HEK293 (cell line): ENCODE data around the genes CNR2, MYOM3, RHD and MACO1.

DNA sequence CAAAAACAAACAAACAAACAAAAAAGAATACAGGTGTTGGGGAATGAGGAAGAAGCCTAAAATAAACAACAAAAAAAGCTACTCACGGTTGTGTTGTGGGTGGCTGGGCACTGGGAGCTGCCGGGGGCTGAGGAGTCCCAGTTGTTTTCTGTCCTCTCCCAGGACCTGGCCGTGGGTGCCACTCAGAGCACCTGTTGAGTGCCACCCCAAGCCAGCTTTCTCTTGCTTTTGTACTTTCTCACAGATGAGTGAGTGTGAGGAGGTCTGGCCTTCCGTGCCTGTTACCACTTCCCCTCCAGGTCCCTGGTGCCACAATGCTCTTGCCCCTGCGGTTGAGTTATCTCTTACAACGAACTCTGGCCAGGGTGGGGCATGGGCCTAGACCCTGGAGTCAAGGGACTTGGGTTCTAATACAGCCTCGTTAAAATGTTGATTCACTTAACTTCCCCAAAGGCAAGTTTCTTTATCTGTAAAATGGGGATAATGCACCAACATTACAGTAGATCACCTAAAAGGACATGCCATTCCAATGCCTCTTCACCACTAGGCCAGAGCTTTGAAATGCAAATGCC, at the start of gene CNR2:
CNR2 (minus strand) TSS at position 203 of the 572 bp plus-strand sequence.
- PRO-cap, result no peak
- RRBS, 2 experiments, result no CpG with 5 or more reads among the region's 7 CpGs

DNA sequence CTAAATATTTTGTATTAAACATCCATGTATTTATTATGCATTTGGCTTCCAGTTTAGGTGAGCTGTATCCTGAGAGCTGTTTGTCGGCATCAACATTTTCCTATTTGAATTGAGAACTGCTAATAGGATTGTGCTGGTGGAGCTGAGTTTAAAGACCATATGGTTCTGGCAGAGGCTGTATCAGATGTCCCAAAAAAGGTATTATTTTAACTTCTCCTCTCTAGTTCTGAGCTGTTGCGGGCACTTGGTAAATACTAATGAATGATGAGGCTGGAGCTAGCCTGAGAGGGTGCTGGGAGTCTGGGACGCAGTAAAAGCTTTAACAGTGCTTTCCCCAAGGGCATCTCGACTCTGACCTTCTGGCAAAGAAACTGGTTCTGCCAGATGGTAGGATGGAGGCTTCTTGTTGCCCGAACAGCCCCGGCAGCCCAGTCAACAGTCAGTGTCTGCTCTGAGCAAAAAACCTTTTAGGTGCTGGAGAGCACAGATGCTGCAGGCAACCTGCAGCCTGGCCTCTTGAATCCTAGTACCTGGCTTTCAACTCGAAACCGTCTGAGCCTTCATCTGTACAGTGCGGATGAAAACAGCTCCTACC, 2.6 kb upstream of the PNRC2 start:
- PRO-cap, result no peak
- RRBS, 2 experiments, result no CpG with 5 or more reads among the region's 9 CpGs

DNA sequence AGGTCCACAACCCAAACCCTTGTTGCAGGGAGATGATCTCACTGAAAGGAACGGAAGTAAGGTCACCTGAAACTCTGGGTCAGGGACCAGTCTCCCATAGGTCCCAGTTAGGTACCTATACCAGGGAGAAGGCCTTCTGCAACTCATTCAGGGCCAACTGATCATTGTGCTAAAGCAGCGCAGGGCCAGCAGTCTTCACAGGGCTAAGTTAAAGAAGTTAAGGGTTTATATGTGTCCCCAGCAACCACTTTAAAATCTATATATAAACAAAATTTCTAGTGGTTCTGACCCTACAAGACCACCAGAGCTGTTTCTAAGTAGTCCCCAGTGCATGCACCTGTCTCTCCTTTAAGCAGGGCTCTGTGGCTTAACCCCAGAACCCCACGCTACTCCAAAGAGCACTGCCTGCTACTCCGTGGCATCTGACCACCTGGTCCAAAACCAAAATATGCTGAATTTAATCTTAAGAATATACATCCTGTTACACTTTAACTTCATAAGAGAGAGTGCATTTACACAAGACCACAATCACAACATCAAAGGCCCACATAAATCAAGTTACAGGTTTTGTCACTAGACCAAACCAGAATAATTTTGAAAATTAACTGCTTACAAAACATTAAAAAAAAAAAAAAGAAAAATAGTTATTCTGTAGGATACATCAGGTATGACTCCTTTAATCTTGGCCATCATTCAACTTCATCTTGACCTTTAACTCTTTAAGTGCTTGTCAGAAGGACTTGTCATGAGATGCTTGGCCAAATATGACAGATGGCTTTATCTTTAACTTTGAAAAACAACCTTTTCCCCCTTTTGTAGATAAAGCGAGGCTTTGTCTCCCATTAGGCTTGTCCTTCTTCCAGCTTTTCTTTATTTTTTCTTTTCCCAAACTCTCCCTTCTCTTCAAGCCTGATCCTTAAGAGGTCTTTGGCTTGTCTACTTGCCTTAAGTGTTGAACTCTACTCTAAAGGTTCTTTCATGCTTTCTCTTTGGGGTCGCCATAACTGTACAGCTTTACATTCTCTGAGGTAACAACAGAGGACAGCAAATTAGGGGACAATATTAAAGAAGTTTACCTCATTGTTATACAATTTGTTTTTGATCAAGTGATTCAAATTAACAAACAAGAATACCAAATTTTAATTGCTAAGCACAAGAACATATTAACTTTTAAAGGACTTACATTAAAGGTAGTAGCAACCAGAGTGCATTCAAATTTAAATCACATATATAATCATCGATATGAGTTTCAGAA, 2.4 kb downstream of the SRSF10 start:
- PRO-cap, result no peak
- RRBS, 2 experiments, result no CpG with 5 or more reads among the region's 7 CpGs

DNA sequence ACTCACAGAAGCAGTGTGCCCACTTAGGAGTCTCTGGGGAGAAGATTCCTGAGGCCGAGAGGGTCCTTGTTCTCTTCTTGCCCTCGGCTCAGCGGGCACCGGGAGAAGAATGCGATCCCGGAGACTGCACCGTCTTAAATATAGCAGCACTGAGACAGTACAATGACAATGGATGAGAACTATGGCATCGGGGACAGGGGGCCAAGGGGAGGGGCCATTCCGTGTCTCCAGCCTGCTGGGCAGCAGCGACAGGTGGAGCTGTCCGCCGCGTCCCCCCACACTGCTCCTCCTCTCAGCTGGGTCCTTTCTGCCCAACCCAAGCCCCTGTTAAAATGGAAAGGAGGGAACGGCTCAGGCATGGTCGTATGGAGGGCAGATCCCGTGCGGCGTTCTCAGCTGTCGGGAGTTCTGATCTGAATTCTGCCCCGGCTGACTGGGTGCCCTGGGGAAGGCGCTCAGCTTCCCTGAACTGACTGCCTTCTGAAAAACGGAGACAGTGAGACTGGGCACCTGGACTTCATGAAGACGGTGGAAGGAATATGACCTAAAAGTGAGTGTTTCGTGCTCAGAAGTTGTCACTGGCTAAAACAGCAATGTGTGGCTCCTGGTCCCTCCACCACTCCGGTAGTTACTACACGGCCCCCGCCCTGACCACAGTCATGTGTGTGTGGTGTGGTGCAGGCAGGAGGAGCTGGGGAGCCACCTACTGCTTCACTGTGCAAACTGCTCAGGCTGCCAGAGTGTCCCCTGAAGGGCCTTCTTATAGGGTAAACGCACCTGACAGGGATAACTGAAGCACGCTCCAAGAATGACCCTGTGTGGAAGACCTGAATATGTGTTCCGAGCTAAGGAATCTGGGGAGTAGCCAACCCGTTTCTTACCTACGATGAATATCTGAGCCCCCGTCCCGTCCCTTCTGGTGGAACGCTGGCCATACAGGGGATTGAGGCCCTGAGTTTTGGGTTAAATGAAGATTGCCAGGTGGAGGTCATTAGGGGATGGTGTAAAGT, at the start of gene MYOM3:
MYOM3 (minus strand) TSS at position 111 of the 1,010 bp plus-strand sequence.
- PRO-cap, result unidirectional peak, minus-strand start at position 633 of the sequence
- RRBS, 2 experiments, result no CpG with 5 or more reads among the region's 35 CpGs

- PRO-cap, result no peak
Measured at GRCh38 chr1:24393332-24393643, 20.3 kb downstream of the STPG1 start.

DNA sequence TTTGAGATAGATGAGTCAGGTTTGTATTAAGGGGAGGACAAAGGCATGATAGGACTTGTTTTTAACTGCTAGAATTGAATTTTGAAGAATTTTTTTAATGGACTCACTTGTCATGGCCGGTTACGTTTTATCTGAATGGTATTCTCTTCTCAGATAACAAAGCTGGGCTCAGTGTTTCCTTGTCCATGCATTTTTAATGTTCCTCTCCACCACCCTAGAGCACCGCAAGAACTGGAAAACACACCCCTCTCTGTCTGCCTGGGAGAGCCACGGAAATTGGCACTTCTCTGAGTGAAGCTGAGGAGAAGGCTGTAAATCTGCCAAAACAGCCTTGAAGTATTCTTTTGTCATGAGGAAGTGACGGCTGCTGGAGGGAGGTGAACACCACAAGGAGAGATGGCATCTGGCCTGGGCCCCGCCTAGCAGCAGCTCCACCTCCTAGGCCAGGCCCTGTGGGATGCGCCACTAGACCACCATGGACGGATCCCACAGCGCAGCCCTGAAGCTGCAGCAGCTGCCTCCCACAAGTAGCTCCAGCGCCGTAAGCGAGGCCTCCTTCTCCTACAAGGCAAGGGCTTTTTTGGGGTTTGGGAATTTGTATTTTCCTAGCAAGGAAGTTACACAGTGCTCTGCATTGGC, 3.6 kb downstream of the NIPAL3 start:
- PRO-cap, result no peak
- RRBS, 2 experiments, result no CpG with 5 or more reads among the region's 12 CpGs

DNA sequence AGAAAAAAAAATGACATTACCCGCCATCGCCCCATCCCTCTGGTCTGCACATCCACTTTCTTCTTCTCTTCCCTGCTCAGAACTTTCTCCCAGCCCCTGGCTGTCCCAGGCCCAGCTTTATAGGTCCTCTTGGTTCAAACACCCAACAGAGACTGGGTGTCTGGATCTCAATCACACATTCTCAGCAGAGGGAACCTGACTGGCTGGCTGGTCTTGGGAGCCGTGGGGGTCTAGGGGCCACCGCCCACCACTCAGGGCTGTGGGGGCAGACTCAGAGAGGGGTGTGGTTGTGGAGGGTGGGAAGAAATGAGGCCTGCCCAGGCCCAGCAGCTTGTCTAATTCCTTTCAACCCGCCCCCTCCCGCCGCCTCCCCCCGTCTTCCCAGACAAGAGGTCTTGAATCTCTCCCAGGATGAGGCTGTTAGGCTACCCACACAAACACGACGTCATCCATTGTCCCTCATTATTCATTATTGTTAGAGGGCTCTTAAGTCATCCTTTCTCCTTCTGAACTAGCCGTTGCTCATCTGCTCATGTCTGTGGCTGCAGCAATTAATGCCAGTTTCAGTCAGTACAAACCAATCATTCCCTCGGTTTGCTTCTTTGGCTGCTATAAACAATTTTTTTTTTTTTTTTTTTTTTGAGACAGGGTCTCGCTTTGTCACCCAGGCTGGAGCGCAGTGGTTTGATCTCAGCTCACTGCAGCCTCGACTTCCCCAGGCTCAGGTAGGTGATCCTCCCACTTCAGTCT, 40.6 kb upstream of the CLIC4 start:
- PRO-cap, result no peak
- RRBS, 2 experiments, result no CpG with 5 or more reads among the region's 15 CpGs

- PRO-cap, result no peak
- RRBS, 2 experiments, result no CpG with 5 or more reads among the region's 6 CpGs
Measured at GRCh38 chr1:24754076-24754784, 9.0 kb downstream of the CLIC4 start.

DNA sequence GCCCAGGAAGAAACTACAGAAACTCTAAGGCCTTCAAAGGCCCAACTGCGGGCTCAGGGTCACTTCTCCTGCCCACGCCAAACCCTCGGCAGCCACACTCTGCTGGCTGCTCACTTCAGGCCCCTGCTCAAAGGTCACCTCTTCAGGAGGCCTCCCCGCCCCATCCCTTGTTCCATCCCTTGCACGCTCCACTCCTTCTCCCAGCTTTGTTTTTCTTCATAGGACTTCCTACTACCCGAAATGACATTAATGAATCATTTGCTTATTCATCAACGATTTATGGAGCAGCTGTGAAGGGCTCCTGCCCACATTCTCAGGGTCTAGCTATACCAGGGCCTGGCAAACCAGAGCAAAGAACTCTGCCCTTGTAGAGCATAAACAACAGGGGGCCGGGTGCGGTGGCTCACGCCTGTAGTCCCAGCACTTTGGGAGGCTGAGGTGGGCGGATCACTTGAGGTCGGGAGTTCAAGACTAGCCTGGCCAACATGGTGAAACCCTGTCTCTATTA, 15.3 kb downstream of the RUNX3 start:
- PRO-cap, result no peak
- RRBS, 2 experiments, result no CpG with 5 or more reads among the region's 12 CpGs

GRCh38 chr1:24916626-24917092, 13.4 kb downstream of the RUNX3 start:
- PRO-cap, result no peak
- RRBS, 2 experiments, result no CpG with 5 or more reads among the region's 8 CpGs

DNA sequence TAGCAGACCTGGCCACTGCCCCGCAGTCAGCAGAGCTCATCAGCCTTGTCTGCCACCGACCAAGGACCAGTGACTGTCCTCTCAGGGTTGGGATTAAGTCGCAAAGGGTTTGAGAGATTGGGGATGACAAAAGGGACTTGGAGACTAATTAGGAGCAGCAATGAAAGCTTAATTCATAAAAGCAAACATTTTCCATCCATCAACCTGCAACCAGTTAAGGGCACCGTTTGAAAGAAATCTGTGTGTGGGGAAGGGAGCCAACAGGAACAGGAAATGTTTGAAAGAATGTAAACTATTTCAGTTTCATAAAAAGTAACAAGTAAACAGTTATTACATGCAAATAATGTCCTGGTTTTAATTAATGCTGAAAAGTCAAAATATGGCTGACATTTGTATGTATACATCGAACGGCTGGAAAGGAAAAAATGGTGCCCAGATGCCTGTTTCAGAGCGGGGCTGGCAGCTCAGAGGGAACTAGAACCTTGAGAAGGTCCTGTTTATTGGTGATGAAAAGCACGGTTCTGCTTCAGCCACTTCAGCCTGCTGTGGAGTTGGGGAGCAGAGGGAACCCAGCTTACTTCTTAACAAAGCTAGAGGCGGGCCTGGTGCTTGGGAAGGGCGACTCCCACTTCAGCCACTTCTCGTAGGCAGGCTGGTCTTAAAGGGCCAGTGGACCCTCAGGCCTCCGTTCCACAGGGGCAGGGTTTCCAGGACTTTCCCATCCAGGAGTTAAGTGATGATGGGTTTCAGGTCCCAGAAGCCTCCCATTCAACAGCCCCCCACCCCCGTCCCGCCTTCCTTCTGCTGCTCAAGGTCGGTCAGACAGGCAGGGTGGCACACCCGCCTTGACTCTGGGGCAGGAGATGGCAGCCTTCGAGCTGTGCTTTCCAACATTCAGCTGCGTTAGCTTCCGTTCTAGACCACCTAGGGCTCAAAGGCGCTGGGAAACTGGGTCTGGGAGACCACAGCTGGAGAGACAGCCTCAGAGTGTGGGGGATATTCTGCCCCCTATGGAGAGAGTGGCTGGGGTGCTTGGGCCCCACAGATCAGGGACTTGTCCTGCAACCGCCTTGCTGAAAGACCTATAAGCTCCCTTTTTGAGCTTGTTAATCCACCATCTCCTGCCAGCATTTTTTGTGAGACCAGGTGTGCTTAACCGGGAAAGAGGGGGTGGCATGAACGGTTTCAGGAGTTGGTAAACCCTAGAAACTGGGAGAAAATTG, 3.5 kb downstream of the RUNX3 start:
- PRO-cap, result no peak
- RRBS, 2 experiments, result no CpG with 5 or more reads among the region's 23 CpGs

DNA sequence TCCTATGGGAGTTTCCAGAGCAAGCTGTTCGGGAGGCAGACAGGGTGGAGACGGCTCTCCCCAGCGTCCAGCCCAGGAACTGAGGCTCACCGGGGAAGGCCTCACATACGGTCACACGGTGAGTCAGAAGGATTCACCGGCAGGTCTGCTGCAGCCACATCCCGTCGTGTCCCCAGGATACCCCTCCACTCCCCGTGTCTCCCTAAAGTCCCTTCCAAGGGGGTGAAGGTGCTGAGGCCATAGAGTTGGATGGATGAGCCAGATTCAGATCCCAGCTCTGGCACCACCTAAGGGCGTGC, 40.4 kb upstream of the RUNX3 start:
- PRO-cap, result no peak
- RRBS, 2 experiments, result 9 to 47% methylated on average over 3 of the region's 11 CpGs

DNA sequence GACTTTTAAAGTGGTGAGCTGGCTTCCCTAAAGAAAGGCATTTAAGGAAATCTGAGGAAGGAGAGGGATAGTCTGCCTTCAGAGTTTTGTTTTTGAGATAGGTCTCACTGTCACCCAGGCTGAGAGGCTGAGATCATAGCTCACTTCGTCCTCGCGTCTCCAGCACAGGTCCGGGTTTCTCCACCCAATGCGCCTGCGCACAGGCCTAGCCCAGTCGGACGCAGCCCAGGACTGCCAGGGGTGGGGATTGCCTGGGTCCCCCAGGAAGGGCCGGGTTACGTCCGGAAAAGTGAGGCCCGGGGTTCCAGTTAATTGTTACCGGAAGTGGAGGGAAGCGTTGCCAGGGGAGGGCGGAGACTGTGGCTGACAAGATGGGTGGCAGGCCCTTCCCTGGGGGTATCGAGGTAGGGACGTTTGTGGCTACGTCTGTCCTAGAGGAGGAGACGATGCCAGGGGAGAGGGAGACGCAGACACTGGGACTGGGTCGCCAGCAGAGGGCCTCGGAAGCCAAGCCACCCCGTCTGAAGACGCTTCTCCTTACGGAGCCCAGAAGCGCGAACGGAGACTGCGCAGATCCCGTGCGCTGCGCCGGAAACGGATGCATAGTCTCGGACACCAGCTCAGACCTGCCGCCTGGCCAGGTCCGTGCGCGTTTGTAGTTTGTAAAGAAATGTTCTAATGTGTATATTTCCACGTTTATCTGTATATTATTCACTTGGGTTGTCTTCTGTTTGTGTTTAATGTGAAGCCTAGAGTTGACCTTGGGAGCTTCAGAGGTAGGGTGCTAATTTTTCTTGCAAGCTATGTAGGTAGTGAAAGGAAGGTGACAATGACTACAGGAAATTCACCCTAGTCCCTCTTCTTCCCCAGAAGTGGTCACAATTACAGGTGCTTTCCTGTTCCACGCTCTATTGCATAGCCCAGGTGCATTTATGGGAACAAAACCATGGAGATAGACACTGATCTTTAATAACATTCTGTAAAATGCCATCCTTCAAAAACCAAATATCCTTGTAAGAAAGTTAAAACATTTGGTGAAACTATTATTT, 7.4 kb downstream of the RSRP1 start:
- PRO-cap, result bidirectional peak, plus-strand start at position 603 of the sequence, minus-strand start at position 178 of the sequence
- RRBS, 2 experiments, result 0 to 16% methylated on average over 4 of the region's 41 CpGs

DNA sequence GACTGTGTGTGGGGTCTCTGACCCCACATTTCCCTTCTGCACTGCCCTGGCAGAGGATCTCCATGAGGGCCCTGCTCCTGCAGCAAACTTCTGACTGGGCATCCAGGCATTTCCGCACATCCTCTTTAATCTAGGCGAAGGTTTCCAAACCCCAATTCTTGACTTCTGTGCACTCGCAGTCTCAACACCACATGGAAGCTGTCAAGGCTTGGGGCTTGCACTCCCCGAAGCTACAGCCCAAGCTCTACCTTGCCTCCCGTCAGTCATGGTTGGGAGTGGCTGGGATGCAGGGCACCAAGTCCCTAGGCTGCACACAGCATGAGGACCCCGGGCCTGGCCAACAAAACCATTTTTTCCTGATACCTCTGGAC, 8.1 kb upstream of the RHD start:
- PRO-cap, result no peak
- RRBS, 2 experiments, result no CpG with 5 or more reads among the region's 6 CpGs

DNA sequence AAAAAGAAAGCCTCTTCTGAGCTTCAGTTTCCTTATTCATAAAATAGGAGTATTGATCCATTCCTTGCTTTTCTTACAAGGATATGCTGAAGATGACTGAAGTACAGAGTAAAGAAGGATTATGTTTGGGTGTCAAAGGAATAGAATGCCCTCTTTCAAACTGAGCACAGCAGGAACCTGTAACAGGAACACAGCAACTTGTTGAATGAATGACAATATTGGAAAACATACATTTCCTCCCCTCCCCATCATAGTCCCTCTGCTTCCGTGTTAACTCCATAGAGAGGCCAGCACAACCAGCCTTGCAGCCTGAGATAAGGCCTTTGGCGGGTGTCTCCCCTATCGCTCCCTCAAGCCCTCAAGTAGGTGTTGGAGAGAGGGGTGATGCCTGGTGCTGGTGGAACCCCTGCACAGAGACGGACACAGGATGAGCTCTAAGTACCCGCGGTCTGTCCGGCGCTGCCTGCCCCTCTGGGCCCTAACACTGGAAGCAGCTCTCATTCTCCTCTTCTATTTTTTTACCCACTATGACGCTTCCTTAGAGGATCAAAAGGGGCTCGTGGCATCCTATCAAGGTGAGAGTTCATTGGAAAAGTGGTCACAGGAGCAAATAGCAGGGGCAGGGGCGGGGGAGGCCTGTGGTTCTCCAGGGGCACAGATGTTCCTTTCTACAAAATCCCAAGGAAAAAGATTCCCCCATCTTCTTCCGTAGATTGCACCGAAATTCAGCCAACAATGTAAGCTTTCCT, at the start of gene RHD:
RHD (plus strand) TSS at position 389 of the 749 bp plus-strand sequence.
- PRO-cap, result no peak
- RRBS, 2 experiments, result no CpG with 5 or more reads among the region's 13 CpGs

GRCh38 chr1:25336618-25337489, 1.3 kb upstream of the TMEM50A start:
- PRO-cap, result no peak
- RRBS, 2 experiments, result no CpG with 5 or more reads among the region's 48 CpGs

DNA sequence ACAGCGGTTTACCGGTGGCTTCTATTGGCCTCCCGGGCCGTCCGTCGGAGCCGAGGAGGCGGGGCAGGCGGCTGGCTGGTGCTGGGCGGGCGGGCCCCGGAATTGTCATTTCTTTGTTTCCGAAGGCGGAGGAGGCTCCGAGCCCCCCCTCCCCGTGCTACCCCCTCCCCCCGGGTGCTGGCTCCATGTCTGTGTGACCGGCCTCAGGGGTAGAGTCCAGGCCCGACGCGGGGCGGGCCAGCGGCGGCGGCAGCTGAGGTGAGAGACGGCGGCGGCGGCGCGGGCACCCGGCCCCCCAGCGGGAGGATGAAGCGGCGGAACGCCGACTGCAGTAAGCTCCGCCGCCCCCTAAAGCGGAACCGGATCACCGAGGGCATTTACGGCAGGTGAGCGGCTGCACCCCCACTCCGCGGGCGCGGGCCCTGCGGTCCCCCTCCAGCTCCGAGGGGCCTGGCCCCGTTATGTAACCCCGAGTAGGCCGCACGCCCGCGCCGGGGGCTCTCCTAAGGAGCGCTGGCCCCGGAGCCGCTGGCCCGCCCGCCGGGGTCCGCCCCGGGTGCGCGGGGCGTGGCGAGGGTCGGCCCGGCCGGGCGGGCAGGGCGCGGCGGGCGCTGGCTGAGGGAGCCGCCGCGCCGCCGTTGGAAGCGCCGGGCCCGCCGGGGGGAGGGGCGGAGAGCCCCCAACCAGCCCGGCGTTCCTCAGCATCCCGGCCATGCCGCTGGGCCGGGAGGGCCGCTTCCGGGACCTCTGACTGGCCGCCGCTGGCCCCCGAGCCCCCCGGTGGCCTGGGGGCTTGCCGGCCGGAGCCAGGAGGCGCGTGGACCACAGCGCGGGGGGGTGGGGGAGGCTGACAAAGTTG, at the start of gene MACO1:
MACO1 (plus strand) TSS at position 105 of the 859 bp plus-strand sequence.
- PRO-cap, result unidirectional peak, plus-strand start at position 109 of the sequence; bidirectional peak, plus-strand start at position 212 of the sequence, minus-strand start at position 308 of the sequence; bidirectional peak, plus-strand start at position 597 of the sequence, minus-strand start at position 505 of the sequence; bidirectional peak, plus-strand start at position 714 of the sequence, minus-strand start at position 712 of the sequence
- RRBS, 2 experiments, result 1% methylated on average over 47 to 51 of the region's 104 CpGs

DNA sequence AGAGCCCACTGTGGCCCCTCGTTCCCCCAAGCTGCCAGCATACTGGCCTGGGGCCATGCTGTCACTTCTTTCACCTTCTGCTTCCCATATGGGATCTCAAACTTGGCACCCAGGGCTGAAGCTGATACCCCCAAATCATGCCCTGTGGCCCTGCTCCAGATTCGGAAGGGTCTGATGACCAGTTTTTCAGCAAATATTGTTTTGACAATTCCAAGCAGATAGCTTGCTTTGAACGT, 873 bp downstream of the MACO1 start:
- PRO-cap, result no peak
- RRBS, 2 experiments, result no CpG with 5 or more reads among the region's 3 CpGs

GRCh38 chr1:25431888-25432418, 1.3 kb downstream of the MACO1 start:
- PRO-cap, result no peak
- RRBS, 2 experiments, result no CpG with 5 or more reads among the region's 5 CpGs

DNA sequence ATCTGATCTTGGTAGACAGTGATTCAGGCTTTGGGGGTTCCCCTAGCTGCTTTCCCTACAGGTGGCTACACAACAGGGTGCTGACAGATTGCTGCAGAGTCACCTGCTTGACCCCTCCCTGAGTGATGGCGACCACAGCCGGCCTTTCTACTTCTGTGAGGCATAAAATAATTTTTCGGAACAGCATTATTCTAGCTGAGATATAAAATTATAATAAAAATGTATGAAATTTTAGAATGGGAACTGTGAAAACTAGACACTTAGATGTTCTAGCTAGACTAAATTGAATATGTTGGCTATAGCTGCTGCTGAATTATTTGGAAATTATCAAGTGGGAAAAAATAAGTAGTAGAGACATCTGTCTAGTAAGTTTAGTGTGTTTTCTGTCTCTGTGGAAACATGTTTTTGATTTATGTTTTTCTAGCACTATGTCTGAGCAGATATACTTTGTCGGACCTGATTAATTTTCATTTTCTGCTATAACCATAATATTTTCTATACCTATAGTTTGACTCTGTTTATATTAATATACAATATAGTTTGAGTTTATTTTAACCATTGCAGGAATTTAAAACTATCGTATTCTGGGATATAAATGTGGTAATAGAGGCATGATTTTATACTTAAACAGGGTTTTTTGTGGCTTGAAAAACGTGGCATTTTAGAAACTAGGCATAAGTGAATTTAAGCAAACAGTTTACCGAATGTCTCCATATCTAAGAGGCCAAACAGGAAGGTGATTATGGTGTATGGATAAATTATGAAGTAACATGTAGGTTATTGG, 42.2 kb downstream of the MACO1 start:
- PRO-cap, result no peak
- RRBS, 2 experiments, result no CpG with 5 or more reads among the region's 7 CpGs